Measurements from ENCODE around the gene MEGF9.

- RRBS: no CpG with 5 or more reads among the region's 5 CpGs
These were observed 115.0 kb downstream of the CDK5RAP2 start for GRCh38 chr9:120464947-120465467.

GRCh38 chr9:120604306-120605030 lies 24.5 kb upstream of the CDK5RAP2 start:
- RRBS: no CpG with 5 or more reads among the region's 4 CpGs

- RRBS: 1% methylated on average over 55 of the region's 116 CpGs
These were observed at the start of gene MEGF9 for GRCh38 chr9:120714141-120715111. MEGF9 (minus strand) TSS chr9:120714470.

- RRBS: no CpG with 5 or more reads among the region's 54 CpGs
These were observed 7.7 kb downstream of the PHF19 start for GRCh38 chr9:120868941-120870023.

GRCh38 chr9:120891269-120892018 lies 14.5 kb upstream of the PHF19 start:
- RRBS: 100% methylated on average over 2 of the region's 13 CpGs

- RRBS: no CpG with 5 or more reads among the region's 4 CpGs
These were observed 15.7 kb upstream of the PHF19 start for GRCh38 chr9:120892591-120893236.

GRCh38 chr9:120925554-120925759 lies 1.1 kb downstream of the TRAF1 start:
- RRBS: no CpG with 5 or more reads among the region's 4 CpGs

DNA sequence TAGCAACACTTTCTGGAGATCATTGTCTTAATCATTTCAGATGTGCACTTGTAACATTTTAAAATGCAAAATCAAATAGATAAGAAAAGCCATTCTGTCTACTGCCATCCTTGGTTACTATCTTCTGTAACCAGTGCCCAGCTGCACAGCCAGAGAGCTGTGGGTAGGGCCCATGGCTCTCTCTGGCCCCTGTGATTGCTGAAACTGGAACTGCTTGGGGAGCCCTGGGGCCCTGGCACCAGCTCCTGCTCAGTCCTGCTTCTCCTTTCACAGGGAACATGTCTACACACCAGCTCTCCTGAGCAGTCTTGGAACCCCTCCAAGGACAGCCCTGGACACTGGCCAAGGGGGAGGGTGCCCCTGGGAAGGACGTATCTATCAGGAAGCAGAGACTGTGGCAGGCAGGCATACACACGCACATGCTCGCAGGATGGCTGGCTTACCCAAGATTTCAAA lies 8.7 kb upstream of the TRAF1 start:
- RRBS: no CpG with 5 or more reads among the region's 3 CpGs

- RRBS: no CpG with 5 or more reads among the region's 9 CpGs
These were observed 16.0 kb upstream of the TRAF1 start for GRCh38 chr9:120942338-120943213.

- RRBS: no CpG with 5 or more reads among the region's 6 CpGs
These were observed 61.1 kb downstream of the C5 start for GRCh38 chr9:120988765-120989504.

- RRBS: no CpG with 5 or more reads among the region's 4 CpGs
These were observed 1.8 kb upstream of the CNTRL start for GRCh38 chr9:121072928-121073423.

GRCh38 chr9:121200823-121201514 lies 700 bp downstream of the RAB14 start:
- RRBS: 1% methylated on average over 20 of the region's 67 CpGs

- RRBS: no CpG with 5 or more reads among the region's 1 CpG
These were observed 21.8 kb downstream of the GSN start for GRCh38 chr9:121289858-121289986.

DNA sequence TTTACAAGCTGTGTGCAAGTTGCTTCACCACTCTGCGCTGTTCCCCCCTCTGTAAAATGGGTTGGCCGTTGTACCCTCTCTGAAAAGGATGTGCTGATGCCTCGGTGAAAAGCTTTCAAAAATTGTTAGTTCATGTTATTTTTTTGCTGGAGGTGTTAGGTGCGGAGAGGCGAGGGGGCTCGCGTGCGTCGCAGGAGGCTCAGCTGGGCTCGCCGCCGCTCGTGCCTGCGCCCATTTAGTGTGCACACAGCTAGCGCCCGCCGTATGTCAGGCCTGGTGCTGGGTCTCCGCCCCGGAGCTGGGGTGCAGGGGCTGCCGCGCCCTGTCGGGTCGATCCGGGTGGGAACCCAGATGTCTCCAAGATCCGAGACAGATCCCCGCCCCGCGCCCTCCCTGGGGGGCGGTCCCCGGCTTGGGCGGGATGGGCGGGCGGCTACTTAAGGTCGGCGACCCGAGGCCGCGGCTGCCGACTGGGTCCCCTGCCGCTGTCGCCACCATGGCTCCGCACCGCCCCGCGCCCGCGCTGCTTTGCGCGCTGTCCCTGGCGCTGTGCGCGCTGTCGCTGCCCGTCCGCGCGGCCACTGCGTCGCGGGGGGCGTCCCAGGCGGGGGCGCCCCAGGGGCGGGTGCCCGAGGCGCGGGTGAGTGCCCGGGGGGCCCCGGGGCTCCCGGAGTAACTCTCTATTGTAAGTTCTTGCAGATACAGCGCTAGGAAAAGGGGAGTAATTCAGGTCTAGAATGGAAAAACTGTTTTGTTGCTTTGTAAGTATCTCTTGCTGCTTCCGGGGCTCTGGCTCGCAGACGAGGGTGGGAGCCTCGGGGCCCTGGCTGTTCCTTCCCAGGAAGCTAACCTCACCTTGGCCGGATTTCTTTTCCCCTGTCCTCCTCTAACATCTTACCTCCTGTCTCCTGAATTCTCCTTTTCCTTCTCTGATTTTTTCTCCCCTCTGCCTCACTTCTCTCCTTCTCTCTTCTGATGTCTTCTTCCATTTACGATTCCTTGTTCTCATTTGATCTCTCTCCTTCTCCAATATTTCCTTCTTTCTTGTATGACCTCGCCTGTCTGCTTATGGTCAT lies 31.7 kb downstream of the GSN start:
- RRBS: 1% methylated on average over 18 of the region's 78 CpGs

- RRBS: no CpG with 5 or more reads among the region's 9 CpGs
These were observed 48.9 kb downstream of the GSN start for GRCh38 chr9:121316861-121317288.

DNA sequence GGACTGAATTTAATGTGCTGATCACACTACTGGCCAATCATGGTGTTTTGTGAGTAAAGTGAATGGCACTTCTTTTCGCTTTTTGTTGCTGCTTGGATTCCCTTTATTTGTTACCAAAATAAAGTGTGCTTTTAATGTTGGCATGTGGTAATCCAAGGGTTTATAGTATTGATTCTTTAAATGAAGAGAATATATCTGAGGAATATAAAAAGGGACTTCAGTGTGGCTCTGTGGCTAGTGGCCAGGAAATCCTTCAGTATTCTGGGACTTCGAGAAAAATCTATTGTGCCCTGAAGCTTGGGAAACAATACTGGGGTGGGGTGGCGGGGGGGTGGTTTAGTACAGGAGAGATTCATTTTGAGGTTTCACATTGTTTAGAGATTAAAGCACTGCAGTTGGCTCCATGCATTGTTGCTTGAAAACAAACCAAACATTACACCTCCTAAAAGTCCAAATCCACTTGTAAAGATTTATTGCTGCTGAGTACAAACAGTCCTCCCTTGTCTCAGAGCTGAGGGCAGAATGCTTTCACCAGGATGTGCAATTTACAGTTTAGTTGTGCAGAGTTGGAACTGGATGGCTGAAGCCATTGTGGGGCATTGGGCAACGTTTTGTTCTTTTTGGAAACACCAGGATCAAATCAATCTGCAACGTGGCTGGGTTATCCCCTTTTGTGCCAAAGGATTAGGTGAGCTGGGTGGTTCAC lies 49.5 kb downstream of the GGTA1 start:
- RRBS: no CpG with 5 or more reads among the region's 5 CpGs

GRCh38 chr9:121550411-121551029 lies 50.9 kb upstream of the GGTA1 start:
- RRBS: 3% methylated on average over 10 of the region's 38 CpGs

DNA sequence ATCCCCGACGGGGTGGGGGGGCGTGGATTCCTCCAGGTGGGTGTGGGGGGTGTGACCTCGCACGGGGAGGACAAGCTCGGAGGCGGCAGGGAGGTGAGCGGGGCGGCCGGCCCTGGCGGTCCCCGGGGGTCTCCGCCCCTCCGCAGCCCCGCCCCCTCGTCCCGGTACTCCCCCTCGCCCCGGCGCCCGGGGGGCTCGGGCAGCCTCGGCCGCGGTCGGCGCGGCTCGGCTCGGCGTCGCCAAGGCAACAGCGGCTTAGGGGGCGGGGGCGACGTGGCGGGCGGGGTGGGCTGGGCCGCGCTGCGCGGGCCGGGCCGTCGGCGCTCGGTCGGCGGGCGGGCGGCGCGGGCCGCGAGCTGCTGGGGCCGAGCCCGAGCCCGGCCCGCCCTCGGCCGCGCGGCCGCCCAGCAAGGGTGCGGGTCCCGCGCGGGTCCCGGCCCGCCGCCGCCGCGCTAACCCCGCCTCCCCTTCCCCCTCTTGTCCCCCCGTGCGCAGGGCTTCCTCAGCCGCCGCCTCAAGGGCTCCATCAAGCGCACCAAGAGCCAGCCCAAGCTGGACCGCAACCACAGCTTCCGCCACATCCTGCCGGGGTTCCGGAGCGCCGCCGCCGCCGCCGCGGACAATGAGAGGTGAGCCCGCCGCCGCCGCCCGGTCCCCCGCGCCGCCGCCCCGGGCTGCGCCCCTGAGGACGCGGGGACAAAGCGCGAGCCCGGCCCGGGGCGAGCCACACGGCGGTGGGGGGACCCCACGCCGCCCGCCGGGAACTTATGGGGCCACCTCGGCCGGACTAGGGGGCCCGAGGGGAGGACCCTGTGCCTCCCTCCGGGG lies 47.6 kb downstream of the DAB2IP start:
- RRBS: 2% methylated on average over 63 of the region's 119 CpGs

GRCh38 chr9:121718974-121719659 lies 67.7 kb downstream of the DAB2IP start:
- RRBS: no CpG with 5 or more reads among the region's 7 CpGs

All from choroid plexus epithelial cell (primary cell).